Skeletal muscle tissue (tissue), 7 donors: ENCODE measurements around the genes FAM110C, EIPR1 and DCDC2C.

- PRO-cap, 3 experiments: no peak in any of the 3 experiments
- RAMPAGE, long total RNA: no peak
- RRBS, 2 experiments: 3 to 4% methylated on average over 40 of the region's 84 CpGs
Measured at GRCh38 chr2:46391-47420, at the start of gene FAM110C. FAM110C (minus strand) TSS chr2:46505.

DNA sequence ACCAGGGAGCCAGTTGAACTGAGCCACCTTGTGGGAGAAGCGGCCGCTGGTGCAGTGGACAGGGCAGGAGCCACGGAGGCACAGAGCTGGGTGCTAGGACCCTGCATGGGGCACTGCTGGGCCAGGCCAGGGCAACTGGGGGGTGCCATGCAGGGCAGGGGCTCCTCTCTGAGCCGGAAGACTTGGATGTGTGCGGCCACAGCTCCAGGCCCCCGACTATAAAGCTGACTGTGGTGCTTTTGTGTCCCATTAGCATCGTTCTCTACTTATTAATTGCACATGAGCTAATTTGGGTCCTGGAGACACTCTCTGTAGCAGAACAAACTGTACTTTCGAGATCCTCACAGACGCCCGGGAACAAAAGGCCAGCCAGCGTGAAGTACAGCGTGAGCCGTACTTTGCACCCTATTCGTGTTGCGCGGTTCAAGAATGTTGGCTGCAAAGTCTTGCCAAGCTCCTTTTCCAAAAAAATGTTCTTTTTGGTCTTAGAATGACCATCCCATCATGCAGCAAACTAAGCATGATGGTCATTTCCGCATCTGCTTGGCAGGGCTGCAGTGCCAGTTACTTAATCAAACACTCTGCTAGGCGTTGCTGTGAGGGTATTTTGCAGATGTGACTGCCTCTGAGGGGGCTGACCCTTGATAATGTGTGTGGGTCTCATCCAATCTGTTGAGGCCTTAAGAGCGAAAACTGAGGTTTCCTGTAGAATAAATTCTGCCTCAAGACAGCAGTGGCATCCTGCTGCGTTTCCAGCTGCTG lies 152.1 kb upstream of the ALKAL2 start:
- PRO-cap, 3 experiments: no peak in any of the 3 experiments
- RAMPAGE, long total RNA: no peak
- RRBS, 2 experiments: no CpG with 5 or more reads among the region's 20 CpGs

DNA sequence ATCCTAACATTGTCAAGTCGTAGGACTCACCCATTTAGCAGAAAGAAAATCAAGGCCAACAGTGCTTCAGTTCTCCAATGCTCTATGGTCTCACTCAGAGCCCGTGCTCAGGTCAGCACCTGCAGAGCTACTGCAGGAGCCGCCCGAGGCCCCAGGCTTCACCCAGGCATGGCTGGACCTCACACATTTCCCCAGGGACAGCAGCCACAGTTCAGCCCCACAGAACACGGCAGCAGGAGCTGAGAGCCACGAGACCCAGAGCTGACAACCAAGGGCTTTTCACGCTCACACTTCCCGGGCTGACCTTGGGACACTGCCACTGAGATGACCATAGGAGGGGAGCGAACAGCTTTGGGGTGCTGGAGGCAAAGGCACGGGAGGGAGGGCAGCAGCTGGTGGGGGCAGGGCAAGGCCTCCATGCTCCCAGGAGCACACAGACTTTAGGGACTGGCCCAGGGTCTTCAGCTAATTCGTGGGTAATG lies 4.2 kb downstream of the TMEM18 start:
- PRO-cap, 3 experiments: no peak in any of the 3 experiments
- RAMPAGE, long total RNA: no peak
- RRBS, 2 experiments: no CpG with 5 or more reads among the region's 11 CpGs

DNA sequence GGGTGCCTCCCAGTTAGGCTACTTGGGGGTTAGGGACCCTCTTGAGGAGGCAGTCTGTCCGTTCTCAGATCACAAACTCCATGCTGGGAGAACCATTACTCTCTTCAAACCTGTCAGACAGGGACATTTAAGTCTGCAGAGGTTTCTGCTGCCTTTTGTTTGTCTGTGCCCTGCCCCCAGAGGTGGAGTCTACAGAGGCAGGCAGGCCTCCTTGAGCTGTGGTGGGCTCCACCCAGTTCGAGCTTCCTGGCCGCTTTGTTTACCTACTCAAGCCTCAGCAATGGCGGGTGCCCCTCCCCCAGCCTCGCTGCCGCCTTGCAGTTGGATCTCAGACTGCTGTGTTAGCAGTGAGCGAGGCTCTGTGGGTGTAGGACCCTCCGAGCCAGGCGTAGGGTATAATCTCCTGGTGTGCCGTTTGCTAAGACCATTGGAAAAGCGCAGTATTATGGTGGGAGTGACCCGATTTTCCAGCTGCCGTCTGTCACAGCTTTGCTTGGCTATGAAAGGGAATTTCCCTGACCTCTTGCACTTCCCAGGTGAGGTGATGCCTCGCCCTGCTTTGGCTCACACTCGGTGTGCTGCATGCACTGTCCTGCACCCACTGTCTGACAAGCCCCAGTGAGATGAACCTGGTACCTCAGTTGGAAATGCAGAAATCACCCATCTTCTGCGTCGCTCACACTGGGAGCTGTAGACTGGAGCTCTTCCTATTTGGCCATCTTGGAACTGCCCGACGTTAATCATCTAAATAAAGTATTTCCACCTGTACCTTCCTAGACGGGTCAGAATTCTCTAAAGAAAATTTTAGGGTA lies 24.9 kb upstream of the TPO start:
- PRO-cap, 3 experiments: no peak in any of the 3 experiments
- RAMPAGE, long total RNA: no peak
- RRBS, 2 experiments: no CpG with 5 or more reads among the region's 20 CpGs

GRCh38 chr2:1561319-1561639 lies 148.0 kb downstream of the TPO start:
- PRO-cap, 3 experiments: no peak in any of the 3 experiments
- RAMPAGE, long total RNA: no peak
- RRBS, 2 experiments: no CpG with 5 or more reads among the region's 12 CpGs

GRCh38 chr2:1604844-1605510 lies 139.3 kb downstream of the PXDN start:
- PRO-cap, 3 experiments: no peak in any of the 3 experiments
- RAMPAGE, long total RNA: no peak
- RRBS, 2 experiments: 6 to 7% methylated on average over 7 of the region's 22 CpGs

- PRO-cap, 3 experiments: no peak in any of the 3 experiments
- RAMPAGE, long total RNA: no peak
- RRBS, 2 experiments: 16 to 19% methylated on average over 7 of the region's 16 CpGs
Measured at GRCh38 chr2:1704971-1705554, 39.3 kb downstream of the PXDN start.

- PRO-cap, 3 experiments: peak in 2 of 3 experiments; most common plus-strand start chr2:2613648 (in 1); most common minus-strand start chr2:2613395 (in 1)
- RAMPAGE, long total RNA: no peak
- RRBS, 2 experiments: no CpG with 5 or more reads among the region's 31 CpGs
Measured at GRCh38 chr2:2613291-2613972, 282.4 kb upstream of the MYT1L start.

DNA sequence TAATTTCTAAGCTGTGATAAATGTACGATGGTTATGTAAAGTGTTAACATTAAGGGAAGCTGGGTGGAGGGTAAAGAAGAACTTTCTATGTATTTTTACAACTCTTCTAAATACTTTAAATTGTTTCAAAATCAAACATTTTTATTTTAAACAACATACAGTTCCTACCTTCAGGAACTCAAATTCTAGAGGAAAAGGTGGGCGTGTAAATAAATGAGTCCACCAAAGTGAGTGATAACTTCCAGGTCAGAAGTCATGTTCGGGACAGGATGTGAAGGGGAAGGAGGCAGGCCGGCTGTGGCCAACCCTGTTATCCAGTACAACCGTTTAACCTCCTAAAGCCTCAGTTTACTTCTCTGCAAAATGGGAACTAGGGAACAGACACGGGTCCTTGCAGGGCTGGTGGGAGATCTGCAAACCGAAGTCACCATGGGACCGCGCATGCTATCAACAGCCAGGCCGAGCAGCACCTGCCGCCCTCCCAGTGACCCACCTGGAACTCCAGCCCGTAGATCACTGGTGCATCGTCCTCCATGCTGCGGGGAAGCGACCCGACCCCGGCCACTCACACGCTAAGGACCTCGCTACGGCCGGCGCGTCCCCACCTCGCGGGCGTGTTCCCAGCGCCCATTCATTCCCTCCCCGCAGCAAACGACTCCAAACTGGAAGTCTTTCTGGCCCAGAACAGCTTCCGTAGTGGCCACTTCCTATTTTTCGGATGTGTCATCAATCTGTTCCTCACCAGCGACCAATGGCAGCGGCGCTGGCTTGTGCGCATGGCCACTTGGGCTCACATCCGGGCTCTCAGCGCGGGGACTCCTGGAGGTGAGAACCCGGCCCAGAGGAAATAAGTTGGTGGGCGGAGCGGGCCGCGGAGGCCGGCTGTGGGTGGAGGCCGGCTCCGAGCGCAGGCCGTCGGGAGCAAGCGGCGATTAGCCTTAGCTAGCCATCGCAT lies at the start of gene EIPR1:
TSS of gene EIPR1 (minus strand) at position 664 of the 955 bp plus-strand sequence.
- PRO-cap, 3 experiments: peak in 2 of 3 experiments; most common plus-strand start position 850 of the sequence (in 2); most common minus-strand start position 664 of the sequence (in 2)
- RAMPAGE, long total RNA: no peak
- RRBS, 2 experiments: 2 to 3% methylated on average over 6 to 9 of the region's 52 CpGs

GRCh38 chr2:3465281-3465574 lies 54.1 kb downstream of the ADI1 start:
- PRO-cap, 3 experiments: no peak in any of the 3 experiments
- RAMPAGE, long total RNA: no peak
- RRBS, 2 experiments: 71 to 84% methylated on average over 6 of the region's 21 CpGs

GRCh38 chr2:3480675-3481021 lies 38.7 kb downstream of the ADI1 start:
- PRO-cap, 3 experiments: no peak in any of the 3 experiments
- RAMPAGE, long total RNA: no peak
- RRBS, 2 experiments: 39 to 51% methylated on average over 1 to 3 of the region's 6 CpGs

DNA sequence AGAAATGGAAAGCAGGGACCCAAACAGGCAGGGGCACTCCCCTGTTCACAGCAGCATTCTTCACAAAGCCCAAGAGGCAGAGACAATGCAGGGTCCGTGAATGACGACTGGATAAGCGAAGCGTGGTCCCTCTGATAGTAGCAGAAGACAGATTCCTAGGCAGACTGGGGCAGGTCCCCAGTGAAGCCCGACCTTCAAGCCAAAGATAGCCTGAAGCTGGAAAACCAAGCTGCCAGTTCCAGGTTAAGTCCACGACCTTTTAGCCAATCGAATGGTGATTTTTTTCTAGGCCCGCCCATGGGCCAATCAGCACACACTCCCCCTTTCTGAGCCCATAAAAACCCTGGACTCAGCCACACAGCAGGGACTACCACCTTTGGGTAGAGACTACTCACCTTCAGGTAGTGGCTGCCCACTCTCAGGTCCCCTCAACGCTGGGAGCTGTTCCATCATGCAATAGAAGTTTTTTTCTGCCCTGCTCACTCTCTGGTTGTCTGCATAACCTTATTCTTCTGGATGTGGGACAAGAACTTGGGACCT lies 14.5 kb upstream of the ADI1 start:
- PRO-cap, 3 experiments: no peak in any of the 3 experiments
- RAMPAGE, long total RNA: no peak
- RRBS, 2 experiments: no CpG with 5 or more reads among the region's 9 CpGs

- PRO-cap, 3 experiments: no peak in any of the 3 experiments
- RAMPAGE, long total RNA: no peak
- RRBS, 2 experiments: 71 to 80% methylated on average over 1 of the region's 13 CpGs
Measured at GRCh38 chr2:3579515-3580624, 4.8 kb downstream of the RPS7 start.

DNA sequence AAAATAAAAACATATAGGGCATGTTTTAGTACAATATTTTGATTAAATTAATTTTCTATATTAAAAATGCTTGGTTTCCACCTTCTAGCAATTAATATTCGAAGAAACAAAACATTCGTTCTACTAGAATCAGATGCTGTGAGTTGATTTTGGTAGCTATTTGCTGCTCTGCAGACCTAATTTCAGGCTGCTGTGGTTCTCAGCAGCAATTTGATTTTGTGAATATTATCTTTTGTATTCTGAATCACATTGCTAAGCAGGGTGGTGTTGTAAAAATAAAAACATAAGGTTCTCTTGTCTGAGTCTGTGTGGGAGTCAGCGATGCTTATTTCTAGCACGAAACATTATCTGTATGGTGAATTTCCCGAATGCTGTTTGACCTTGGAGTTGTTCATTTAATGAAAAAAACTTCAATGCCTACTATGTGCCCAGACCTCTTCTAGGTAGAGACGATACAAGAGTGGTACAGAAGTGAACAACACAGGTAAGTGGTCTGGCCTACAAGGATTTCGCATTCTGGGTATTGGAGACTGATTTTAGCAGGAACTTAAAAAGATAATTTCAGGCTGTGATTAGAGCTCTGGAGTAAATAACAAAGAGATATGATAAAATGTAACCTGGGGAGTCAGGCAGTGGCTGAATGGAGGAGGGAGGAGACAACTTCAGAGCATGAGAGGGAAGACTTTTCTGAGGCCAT lies 8.4 kb upstream of the DCDC2C start:
- PRO-cap, 3 experiments: no peak in any of the 3 experiments
- RAMPAGE, long total RNA: no peak
- RRBS, 2 experiments: no CpG with 5 or more reads among the region's 7 CpGs

DNA sequence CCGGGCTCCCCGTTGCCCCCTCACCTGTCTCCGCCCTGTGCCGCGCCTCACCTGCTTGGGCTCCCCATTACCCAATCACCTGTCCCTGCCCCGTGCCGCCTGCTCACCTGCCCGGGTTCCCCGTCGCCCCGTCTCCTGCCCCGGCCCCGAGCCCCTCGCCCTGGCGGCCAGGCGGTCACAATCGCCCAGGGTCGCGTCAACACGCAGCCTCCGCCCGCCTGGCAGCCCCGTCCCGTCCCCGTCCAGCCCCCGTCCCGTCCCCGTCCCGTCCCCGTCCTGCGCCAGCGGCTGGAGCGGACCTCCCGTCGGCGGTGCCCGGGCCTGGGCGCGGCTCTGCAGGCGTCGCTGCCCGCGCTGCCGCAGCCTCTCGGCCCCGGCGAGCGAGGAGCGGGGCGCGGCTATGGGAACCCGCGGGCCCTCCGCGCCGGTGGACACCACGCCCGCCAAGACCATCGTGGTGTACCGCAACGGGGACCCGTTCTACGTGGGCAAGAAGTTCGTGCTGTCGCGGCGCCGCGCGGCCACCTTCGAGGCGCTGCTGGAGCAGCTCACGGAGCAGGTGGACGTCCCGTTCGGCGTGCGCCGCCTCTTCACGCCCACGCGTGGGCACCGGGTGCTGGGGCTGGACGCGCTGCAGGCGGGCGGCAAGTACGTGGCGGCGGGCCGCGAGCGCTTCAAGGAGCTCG lies at the start of gene DCDC2C:
TSS of gene DCDC2C (plus strand) at position 224 of the 686 bp plus-strand sequence.
- PRO-cap, 3 experiments: no peak in any of the 3 experiments
- RAMPAGE, long total RNA: no peak
- RRBS, 2 experiments: 6 to 7% methylated on average over 26 of the region's 94 CpGs

DNA sequence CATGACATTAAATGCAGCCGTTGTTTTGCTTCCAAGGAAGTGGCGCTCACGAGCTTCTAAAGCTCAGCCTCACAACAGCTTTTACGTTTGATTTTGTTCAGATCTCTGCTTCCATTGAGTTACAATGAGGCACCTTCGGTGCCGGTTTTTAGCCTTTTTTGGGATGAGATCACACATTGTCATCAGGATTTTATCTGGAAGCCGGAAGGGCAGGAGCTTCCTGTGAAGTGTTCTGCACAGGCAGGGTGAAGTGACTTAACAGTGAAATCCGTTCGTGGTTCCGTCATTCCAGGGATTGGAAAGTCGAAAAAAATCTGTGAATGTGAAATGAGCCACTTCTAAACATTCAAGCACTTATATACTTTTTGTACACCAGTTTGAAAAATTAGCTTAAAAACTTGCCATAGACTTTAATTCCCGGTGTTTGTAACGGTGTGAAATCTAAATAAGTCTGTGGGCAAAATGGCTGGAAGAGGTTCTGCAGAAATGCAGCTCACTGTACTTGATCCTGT lies 209.9 kb downstream of the DCDC2C start:
- PRO-cap, 3 experiments: no peak in any of the 3 experiments
- RAMPAGE, long total RNA: no peak
- RRBS, 2 experiments: 14% methylated on average over 1 of the region's 13 CpGs; no CpG with 5 or more reads in 1 of the 2 experiments

DNA sequence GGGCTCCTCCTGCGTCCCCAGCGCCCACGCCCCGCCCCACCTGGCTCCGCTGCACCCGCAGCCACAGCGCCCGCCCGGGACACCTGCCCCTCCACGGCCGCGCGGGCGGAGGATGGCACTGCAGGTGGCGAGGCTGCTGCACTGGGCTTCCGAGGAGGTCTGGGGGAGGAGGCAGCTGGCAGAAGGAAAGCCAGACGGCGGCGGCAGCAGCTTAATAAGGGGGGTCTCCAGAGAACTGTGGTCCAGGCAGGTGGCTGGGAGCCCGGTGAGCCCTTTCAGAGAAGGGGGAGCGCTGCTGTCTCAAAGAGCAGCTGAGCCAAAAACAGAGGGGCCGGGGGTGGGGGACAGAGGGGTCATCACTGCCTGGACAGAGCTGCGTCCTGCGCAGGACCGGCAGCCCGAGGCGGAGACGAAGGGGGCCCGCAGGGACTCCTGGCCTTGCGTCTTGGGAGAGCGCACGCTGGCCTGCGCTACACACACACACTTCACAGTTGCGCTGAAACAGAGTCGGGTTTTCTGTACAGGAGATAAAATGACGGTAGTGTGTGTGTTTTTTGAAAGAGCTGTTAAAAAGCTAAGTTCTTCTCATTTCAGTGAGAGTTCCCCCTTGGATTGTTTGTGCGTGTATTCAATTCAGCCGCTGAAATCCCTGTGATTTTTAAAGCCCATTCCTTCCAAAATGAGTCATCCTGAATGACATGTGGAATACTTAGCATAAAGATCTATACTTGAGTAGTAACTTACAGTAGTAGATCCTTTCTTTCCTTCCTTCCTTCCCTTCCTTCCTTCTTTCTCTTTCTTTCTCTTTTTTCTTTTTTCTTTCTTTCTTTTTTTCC lies 18.5 kb upstream of the SOX11 start:
- PRO-cap, 3 experiments: no peak in any of the 3 experiments
- RAMPAGE, long total RNA: no peak
- RRBS, 2 experiments: 5% methylated on average over 14 of the region's 38 CpGs

DNA sequence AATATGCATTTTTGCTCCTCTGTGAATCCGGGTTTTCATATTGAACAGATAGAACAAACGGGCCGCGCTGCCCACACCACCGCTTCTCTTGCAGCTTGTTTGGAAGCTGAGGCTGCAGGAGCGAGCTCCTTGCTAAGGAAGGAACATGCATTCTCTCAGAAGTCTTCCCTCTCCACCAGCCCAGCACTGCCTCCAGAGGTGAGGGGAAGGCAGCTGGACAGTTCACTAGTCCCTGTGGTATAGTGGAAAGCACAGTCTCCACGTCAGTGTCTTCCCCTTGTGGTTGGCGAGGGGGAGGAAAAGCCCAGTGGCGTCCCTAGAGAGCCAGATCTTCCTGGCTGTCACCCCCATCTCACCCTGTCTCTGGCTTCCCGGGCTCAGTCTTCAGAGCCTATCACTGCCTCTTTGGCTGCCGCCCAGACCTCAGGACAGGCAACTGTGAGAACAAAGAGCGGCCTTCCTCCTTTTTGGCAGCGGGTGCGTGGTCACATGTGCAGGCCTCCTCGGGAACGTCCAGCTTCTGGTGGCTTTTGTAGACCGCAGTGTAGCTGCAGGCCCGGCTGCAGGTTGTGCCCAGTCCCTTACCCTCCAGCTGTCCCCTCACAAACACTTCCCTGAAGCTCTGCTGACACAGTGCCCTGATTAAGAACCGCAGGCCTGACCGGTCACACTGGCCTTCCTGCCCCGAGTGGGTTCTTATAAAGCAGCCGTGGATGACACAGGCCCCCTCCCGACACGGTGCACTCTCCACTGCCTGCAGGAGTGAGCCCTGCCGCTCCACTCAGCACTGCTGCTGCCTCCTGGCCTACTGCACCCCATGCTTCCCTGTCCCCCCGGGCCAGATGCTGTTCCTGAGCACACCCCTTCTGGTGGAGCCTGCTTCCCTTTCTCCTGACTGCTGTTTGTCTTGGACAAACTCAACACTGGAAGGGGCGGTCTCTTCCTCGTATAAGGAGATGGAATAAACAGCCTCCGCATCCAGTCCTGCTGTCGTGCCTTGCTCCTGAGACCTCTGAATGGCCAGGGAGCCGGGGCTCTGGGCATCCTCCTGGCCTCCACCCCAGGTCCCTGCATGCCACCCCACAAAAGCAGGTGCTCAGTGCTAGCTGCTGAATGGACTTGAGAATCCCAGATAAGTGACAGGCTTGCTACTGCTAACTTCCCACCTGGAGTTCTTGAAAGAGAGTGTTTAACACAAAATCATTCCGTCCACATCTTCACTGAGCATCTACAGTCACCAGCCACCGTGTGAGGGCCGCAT lies 91.0 kb downstream of the RNF144A start:
- PRO-cap, 3 experiments: peak in 2 of 3 experiments; most common minus-strand start position 672 of the sequence (in 2)
- RAMPAGE, long total RNA: no peak
- RRBS, 2 experiments: 3 to 6% methylated on average over 3 of the region's 34 CpGs

GRCh38 chr2:7022428-7023025 lies 105.3 kb downstream of the RNF144A start:
- PRO-cap, 3 experiments: no peak in any of the 3 experiments
- RAMPAGE, long total RNA: no peak
- RRBS, 2 experiments: no CpG with 5 or more reads among the region's 6 CpGs

DNA sequence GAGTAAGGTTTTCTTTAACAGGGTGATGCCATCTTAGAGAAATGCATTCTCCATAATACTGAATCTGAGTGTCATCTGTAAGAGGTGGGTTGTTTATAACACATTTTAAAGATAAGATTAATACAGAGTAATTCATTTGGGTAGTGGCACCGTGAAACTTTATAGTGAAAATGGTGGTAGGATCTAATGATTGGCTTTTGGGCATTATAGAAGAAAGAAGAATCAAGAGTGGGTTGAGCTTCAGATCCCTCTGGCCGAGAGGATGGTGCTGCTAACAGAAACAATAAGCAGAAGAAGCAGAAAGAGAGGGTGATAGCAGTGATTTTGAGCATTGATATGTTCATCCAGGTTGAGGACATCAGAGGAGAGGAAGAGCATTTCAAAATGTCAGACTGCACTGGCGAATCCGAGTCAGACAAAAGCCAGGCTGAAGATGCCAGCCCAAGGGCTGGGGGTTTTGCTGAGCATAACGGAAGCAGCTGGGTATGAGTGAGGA lies 151.0 kb downstream of the RNF144A start:
- PRO-cap, 3 experiments: no peak in any of the 3 experiments
- RAMPAGE, long total RNA: no peak
- RRBS, 2 experiments: no CpG with 5 or more reads among the region's 5 CpGs